ENCODE measurements around a stretch of chr2.

GRCh38 chr2:213288918-213289347 lies 4.7 kb downstream of the SPAG16 start:
- PRO-cap, result no peak
- RAMPAGE, long total RNA, result no peak

DNA sequence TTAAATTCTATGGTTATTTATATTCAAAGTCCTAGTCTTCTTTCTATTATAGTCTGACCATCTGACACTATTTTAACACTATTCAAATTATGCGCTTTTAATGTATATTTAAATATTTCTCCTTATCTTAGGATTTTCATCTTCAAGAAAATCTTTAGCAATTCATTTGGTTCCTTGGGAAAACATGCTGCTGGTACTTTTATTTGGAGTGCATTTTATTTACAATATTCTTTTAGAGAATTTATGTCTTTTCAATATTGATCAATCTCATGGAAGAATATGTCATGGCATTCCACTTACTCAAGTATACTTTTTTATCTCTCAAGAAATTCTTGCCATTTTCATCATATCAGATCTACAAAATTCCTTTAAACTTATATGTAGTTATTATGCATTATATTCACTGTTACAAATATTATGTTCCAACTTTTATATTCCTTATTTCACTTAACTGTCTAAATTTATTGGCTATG lies 266.1 kb downstream of the SPAG16 start:
- PRO-cap, result no peak
- RAMPAGE, long total RNA, result no peak

GRCh38 chr2:214211823-214212125 lies 199.1 kb upstream of the VWC2L start:
- PRO-cap, result no peak
- RAMPAGE, long total RNA, result no peak

GRCh38 chr2:215105556-215106023 lies 32.8 kb downstream of the ABCA12 start:
- PRO-cap, result no peak
- RAMPAGE, long total RNA, result no peak

GRCh38 chr2:215314807-215315587 lies 3.1 kb downstream of the ATIC start:
- PRO-cap, result no peak
- RAMPAGE, long total RNA, result no peak

DNA sequence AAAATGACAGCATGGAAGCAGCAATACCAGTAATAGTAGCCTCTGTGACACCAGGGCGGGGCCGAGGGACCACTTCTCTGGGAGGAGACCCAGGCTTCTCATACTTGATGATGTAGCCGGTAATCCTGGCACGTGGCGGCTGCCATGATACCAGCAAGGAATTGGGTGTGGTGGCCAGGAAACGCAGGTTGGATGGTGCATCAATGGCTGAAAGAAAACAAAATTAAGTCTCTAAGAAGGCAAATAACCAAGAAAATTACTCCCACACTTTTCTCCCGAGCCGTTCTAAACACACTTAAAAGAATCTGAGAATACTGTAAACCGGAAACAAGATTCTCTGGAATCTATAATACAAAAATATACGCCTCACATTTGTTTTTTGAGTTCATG lies 60.7 kb downstream of the FN1 start:
- PRO-cap, result no peak
- RAMPAGE, long total RNA, result no peak

- PRO-cap, result no peak
- RAMPAGE, long total RNA, result no peak
Measured at GRCh38 chr2:215383798-215384308, 52.0 kb downstream of the FN1 start.

DNA sequence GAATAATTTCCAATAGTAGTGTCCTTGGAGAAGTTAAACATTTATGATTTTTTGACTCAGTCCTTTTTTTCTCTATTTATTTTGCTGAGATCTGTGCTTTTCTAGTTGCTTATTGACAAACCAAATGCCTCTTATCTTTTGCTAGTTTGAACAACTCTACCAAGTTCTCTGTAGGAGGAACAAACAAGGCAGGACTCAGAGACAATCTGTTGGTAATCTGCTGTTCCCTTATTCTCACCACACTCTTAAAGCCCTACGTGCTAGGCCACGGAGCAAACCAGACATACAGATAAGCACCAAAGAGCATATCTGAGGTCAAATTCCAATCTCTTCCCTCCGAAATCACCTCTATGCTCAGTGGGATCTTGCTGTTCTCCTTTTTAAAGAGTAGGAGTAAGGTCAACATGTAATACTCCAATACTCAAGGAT lies 18.5 kb downstream of the FN1 start:
- PRO-cap, result no peak
- RAMPAGE, long total RNA, result no peak

- PRO-cap, result no peak
- RAMPAGE, long total RNA, result no peak
Measured at GRCh38 chr2:215424898-215425473, 10.9 kb downstream of the FN1 start.

DNA sequence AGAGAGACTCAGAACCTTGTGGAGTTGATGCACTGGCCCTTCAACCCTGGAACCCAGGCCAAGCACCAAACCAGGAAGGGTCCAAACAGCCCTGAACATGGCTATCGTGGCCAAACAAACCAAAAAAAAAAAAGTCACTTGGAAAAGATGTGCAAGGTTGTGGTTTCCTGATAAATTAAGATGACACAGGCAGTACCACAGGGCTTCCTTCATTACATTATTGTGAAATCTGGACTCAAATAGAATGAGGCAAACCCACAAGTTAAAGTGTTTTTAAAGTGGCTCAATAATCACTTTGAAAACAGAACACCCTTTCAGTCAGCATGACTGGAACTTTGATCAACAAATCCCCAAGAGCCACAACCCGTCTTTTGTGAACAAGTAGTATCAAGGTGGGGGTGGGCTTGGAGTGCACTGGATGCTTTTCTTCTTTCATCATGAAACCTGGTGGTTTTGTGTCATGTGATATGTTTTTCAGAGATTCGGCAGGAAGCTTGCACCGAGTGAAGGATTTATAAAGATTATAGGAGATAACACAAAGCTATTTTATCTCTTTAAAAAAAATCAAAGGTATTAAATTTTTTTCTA lies 245.2 kb upstream of the FN1 start:
- PRO-cap, result no peak
- RAMPAGE, long total RNA, result no peak

- PRO-cap, result no peak
- RAMPAGE, long total RNA, result no peak
Measured at GRCh38 chr2:216083506-216084402, 2.0 kb downstream of the TMEM169 start.

- PRO-cap, result no peak
- RAMPAGE, long total RNA, result no peak
Measured at GRCh38 chr2:216084448-216084924, 2.8 kb downstream of the TMEM169 start.

GRCh38 chr2:216455865-216456394 lies 42.7 kb upstream of the RPL37A start:
- PRO-cap, result no peak
- RAMPAGE, long total RNA, result no peak

- PRO-cap, result no peak
- RAMPAGE, long total RNA, result no peak
Measured at GRCh38 chr2:216533466-216534120, 34.9 kb downstream of the RPL37A start.

DNA sequence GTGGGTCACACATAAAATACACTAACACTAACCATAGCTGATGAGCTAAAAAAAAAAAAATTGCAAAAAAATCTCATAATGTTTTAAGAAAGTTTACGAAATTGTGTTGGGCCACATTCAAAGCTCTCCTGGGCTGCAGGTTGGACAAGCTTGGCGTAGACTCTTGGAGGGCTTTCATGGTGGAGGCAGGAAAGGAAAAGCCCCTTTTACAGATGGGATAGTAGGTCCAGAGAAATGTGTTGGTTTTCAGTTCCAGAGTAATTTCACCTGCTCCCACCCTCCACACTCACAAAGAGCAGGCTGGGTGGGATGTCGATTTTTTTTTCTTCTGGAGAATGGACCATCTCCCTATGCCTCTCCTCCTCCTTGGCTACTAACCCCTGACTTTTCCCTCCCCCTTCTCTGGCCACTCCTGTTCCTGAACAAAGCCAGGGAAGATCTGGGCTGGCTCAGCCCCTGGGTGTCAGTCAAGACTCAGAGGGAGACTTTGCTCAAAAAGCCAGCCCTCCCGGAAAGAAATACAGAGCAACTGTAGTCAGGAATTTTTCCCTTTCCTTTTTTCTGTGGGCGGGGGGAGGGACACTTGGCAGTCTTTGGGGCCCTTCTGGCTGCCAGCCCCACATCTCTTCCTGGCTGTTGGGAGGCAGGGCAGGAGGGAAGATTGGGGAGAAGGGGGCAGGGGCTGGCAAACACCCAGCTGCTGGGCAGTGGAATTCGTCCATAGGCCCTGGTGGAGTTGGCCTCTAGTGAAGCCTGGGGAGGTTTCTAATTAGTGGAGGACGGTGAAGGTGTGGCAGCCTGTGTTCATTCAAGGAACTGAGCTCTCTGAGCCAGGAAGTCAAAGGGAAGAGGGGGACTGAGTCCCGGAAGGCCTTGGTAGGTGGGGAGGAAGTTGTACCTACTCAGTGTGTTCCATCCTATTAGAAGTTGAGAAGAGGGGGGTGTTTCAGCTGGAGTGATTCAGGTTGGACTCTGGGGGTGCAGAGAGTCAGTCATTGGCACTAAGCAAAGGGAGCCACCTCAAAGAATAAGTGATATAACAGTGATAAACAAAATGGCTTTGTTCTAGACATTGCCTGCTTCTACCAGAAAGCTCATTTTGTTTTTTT lies 10.8 kb downstream of the IGFBP2 start:
- PRO-cap, result no peak
- RAMPAGE, long total RNA, result no peak

- PRO-cap, result no peak
- RAMPAGE, long total RNA, result no peak
Measured at GRCh38 chr2:216688725-216689630, 6.4 kb downstream of the IGFBP5 start.

GRCh38 chr2:217064058-217064821 lies 204.4 kb upstream of the TNP1 start:
- PRO-cap, result no peak
- RAMPAGE, long total RNA, result no peak

GRCh38 chr2:217186717-217187342 lies 327.0 kb upstream of the TNP1 start:
- PRO-cap, result no peak
- RAMPAGE, long total RNA, result no peak

- PRO-cap, result no peak
- RAMPAGE, long total RNA, result no peak
Measured at GRCh38 chr2:217827254-217828323, 175.2 kb downstream of the TNS1 start.

- PRO-cap, result no peak
- RAMPAGE, long total RNA, result no peak
Measured at GRCh38 chr2:217847754-217848733, 154.8 kb downstream of the TNS1 start.

All from Karpas-422 (cell line).